ENCODE measurements around the genes IL18BP and INPPL1.

DNA sequence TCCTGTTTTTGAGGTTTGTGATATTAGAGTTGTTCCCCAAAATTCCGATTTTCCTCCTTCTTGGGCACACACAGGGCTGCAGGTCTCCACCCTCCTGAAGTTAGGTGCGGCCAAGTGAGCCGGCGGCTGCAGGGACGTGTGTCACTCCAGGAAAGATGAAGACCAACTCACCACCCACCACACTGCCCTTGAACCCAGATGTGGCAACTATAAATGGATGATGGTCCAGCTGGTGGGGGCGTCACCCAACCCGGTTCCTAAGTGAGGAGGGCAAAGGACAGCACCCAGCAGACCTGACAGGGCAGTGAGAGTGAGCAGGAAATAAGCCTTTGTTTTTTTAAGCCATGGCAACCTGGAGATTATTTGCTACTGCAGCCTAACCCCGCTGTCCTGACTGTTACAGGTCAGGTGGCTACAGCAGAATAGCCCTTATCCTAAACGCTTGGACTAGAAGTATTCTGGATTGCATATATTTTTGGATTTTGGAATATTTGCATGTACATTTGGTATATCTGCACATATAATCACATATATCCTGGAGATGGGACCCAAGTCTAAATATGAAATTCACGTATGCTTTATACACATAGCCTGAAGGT lies 228.9 kb downstream of the CTTN start:
- PRO-cap = no peak

- PRO-cap = no peak
These were observed 99.9 kb downstream of the SHANK2 start for GRCh38 chr11:71152388-71153003.

- PRO-cap = bidirectional peak, plus-strand start at chr11:71252045, minus-strand start at chr11:71251820
These were observed 569 bp downstream of the SHANK2 start for GRCh38 chr11:71251712-71252304.

DNA sequence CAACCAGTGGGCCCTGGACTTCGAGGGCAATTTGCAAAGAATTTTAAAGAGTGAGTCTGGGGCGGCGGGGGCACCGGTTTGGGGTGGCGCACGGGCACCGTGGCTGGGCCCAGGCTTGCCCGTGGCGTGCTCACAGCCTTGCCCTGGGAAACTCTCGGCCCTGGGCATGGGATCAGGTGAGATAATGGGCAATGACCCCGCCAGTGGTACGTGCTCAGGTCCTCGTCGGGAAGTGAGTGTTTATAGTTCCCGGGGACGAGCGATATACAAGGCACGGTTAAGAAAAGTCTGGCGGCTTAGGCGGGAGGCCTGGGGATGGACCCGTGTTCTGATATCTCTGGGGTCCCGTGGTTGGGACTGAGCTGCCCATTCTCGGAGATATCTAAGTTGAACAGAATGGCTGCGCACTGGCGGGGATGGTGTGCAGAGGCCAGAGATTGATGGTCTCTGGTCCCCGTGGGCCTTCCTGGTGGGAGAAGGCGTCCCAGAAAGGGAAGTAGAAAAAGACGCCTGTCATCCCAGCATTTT lies 393 bp downstream of the NADSYN1 start:
- PRO-cap = no peak

DNA sequence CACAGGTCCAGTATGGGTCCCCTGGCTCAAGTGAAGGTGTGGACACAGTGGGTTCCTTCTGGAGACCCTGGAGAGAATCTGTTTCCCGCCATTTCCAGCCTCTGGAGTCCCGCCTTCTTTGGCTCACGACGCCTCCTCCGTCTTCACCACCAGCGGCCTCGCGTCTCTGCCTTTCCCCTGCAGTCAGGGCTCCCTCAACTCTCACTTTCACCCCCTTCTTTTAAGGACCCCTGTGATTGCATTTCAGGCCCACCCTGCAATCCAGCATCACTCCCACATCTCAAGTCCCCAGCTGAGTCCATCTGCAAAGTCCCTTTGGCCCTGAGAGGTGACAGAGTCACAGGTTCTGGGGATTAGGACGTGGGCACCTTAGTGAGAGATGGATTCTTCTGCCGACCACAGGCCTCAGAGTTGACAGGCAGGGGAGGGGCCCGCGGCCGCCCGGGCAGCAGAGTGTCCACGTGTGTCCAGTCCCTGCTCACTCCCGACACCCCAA lies 37.0 kb upstream of the KRTAP5-7 start:
- PRO-cap = no peak

DNA sequence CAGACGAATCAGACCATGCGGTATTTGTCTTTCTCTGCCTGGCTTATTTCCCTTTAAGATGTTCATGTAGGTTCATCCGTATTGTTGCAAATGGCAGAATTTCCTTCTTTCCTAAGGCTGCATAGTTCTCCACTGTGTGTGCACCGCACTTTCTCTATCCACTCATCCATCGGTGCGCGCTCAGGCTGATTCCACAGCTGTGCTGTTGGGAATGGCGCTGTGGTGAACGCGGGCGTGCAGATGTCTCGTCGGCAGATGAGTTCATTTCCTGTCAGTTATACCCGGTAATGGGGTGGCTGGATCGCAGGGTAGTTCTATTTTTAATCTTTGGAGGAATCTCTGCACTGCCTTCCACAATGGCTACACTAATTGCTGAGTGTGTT lies 28.1 kb upstream of the KRTAP5-7 start:
- PRO-cap = no peak

DNA sequence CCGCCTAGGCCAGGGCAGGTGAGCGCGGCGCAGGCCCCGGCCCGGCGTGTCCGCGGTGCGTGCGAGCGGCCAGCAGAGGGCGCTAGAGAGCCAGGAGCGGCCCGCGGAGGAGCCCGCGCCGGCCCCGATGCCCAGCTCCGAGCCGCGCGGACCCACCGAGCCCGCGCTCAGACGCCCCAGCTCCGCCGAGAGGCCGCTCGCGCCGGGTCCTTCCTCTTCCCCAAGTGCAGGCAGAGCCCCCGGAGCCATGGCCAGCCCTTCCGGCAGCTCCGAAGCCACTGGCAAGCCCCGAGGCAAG lies 56.6 kb upstream of the KRTAP5-11 start:
- PRO-cap = no peak

DNA sequence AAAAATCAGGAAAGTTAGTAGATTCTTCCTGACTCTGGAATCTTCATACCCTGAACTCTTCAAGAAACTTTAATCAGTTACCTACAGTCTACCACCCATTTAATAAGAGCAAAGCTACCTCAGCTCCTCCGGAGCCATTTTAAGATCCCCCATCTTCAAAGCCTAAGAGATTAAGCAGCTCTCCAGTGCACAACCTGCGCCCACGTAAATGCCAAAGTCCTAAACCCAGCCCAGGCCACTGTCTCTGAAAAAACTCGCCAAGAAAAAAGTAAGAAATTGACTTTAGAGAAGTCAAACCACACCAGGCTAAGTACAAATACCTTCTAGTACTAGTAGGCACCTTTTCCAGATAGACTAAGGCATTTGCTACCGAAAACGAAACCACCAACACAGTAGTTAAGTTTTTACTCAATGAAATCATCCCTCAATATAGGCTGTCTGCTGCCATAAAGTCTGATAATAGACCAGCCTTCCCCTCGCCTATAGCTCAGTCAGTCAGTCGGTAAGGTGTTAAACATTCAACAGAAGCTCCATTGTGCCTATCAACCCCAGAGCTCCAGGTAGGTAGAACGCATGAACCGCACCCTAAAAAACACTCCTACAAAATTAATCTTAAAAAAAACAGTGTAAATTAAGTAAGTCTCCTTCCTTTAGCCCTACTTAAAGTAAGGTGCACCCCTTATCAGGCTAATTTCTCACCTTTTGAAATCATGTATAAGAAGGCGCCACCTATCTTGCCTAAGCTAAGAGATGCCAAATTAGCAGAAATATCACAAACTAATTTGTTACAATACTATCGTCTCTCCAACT lies 122.1 kb upstream of the DEFB108B start:
- PRO-cap = no peak

- PRO-cap = unidirectional peak, minus-strand start at chr11:71786646; bidirectional peak, plus-strand start at chr11:71787036, minus-strand start at chr11:71786819
These were observed 46.6 kb upstream of the DEFB108B start for GRCh38 chr11:71786361-71786931.

GRCh38 chr11:71998525-71999454 lies at the start of gene IL18BP:
Gene IL18BP, plus strand, starts transcription at chr11:71998909.
- PRO-cap = no peak

DNA sequence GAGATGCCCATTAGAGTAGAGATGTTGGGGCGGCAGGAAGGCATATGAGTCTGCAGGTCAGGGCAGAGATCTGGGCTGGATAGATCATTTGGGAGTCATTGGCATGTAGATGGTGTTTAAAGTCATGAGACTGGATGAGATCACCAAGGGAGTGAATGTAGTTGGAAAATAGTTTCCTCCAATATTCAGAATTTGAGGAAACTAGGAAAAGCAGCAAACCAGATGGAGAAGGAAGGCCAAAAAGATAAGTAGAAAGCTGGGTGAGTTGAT lies 2.1 kb upstream of the ANAPC15 start:
- PRO-cap = no peak

DNA sequence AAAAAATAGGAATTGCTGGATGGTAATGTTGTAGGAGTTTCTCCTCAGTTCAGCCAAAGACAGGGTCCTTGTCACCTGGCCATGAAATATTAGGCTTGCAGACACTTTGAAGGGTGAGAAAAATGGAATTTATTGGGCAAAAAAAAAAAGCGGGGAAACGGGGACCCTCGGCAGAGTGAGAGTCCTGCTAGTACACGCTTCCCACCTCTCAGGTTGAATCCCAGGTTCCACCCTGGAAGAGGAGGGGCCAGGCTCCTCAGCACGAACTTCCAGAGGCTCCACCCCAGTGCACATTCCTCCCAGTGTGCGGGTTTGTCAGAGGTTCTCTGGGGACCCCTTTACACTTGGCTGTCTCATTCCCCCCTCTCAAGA lies 27.3 kb downstream of the FOLR3 start:
- PRO-cap = no peak

DNA sequence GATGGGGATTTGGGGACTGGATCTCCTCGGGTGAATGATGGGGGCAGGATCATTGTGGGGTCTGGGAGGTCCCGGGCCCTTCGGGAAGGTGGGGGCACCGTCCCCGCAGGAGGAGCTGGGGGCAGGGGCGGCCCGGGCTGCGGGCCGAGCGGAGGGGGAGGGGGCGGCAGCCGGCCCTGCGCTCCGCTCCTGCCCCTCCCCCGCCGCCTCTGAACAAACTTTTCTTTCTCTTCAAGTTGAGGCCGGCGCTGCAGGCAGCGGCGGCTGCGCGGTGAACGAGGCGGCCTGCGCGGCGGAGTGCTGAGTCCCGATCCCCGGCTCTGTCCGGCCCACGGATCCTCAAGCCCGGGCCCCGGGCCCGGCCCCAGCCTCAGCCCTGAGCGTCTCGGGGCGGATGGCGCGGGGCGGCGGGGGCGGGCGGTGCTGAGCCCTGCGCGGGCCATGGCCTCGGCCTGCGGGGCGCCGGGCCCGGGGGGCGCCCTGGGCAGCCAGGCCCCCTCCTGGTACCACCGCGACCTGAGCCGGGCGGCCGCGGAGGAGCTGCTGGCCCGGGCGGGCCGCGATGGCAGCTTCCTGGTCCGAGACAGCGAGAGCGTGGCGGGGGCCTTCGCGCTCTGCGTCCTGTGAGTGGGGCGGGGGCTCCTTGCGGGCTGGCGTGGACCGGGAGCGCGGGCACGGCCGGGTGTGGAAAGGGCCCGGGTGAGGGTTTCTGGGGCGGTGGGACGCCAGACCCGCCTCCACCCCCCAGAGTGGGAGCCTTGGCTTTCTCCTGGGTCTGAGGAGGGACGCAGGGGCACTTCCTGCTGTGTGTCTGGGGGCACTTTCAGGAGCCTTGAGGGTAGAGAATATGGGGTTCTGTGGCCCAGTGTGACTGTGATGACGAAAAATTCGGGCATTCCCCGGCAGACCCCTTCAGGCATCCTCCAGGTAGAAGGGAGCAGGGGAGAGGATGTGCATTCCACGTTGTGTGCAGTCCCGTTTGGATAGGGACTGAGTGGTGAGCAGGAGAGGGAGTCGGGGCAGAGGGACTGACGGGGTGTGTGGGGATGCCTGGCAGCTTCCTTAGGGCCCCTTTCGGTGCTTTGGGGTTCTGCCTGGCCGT lies at the start of gene INPPL1:
Gene INPPL1, plus strand, starts transcription at position 224 of the 1,102 bp plus-strand sequence.
- PRO-cap = bidirectional peak, plus-strand start at position 253 of the sequence, minus-strand start at position 211 of the sequence; bidirectional peak, plus-strand start at position 570 of the sequence, minus-strand start at position 625 of the sequence; bidirectional peak, plus-strand start at position 769 of the sequence, minus-strand start at position 777 of the sequence; unidirectional peak, minus-strand start at position 981 of the sequence

- PRO-cap = bidirectional peak, plus-strand start at chr11:72411796, minus-strand start at chr11:72411691
These were observed 22.7 kb downstream of the CLPB start for GRCh38 chr11:72411511-72412165.

DNA sequence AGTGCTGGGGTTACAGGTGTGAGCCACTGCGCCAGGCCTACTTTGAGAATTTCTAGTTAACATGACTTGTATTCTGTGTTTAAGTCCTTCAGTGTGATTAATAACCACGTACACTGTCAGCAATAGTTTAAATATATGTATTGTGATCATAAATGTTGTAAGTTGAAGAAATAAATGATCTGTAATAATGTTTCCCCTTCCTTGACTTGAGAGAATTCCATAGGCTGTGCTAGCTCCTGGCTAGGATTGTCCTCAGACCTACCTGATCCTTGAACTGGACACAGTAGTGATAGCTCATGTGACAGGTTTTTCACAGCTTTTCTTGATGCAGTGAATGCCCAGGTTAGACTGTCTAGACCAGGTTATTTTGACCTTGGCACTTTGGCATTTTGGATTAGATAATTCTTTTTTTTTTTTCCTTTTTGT lies 47.2 kb upstream of the CLPB start:
- PRO-cap = no peak

- PRO-cap = no peak
These were observed 98.7 kb downstream of the PDE2A start for GRCh38 chr11:72575591-72575942.

GRCh38 chr11:72585189-72585619 lies 89.0 kb downstream of the PDE2A start:
- PRO-cap = no peak

DNA sequence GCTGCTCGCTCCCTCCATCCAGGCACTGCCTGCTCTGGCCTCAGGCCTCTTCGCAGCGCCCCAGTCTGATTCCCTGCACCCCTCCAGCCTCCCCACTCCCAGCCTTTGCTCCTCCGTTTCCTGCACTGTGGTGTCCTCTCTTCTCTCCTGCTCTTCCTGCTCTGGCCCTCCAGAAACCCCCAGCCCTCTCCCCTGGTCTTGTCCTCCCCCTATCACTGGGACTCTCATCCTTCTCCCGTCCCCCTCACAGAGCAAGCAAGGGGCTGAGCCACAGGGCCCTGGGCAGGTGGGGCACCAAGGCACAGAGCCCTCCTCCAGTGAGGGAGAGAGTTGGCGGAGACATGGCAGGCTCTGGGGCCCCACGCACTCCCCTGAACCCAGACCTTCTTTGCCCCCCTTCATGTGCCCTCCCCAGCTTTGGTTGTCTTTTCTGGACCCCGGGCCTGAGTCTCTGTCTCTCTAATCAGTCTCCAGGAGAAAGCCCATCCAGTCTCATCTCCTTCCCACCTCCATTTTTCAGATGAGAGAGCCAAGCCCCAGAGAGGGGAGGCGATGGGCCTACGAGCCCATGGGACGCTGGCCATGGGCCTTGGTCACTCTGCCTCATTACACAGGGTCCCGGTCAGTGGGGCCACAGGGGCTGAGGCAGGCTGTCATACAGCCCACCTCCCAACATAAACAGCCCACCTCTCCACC lies 55.9 kb downstream of the PDE2A start:
- PRO-cap = no peak

DNA sequence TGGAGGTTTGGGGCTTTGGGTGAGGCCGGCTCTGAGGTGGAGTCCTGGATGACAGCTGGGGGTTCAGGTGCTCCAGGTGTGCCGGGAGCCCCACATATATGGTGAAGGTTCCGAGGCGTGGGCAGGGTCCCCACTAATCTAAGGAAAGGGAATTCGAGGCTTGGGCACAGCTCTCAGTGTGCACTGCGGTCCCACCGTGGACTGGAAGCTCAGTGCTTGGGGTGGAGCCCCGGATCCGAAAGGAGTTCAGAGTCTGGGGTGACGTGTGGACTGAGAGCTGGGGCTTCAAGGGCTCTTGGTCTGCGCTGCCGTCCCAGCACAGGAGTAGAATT lies 32.4 kb downstream of the PDE2A start:
- PRO-cap = no peak

DNA sequence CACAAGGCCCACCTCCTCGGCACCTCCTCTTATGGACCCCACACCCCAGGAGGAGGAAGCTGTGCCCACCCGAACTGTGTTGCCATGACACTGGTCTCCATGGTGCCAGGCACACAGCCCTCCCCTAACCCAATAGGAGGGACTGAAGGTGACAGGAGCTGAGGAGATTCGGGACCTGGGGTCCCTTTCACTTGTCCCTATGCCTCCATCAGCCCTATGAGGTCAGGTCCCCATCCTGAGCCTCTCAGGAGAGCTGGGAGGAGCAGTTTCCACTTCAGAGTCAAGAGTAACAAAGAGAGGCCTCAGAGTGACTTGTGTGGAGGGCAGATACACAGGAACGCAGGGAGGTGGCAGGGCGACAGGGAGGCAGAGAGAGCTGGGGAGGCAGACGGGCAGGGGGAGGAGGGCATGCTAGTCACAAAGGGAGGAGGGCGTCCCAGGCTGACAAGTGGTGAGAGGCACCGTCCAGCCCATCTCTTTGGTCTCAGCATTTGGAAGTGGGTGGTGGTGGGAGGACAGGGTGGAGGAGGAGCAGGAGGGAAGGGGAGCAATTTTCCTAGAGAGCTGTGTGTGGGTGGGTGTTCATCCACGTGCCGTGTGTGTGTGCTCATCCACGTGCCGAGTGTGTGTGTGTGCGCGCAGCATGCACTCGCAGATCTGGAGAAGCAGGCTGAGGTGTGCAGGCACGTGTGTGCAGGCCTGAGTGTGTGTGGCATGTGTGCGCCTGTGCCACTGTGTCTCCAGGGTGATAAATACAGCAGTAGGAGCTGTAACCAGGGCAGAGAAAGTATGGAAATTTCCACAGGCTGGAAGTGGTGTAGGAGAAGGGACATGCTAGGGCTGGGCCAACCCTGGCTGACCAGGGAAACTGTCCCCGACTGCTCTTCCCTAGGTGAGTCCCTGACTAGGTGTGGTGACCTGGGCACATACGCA lies 7.0 kb upstream of the PDE2A start:
- PRO-cap = no peak

Data from Calu3 (cell line).